Gastrocnemius medialis (tissue), 3 donors: ENCODE results near the gene TESMIN.

GRCh38 chr11:68092489-68093674 lies 28.3 kb downstream of the CHKA start:
- PRO-cap: no peak
- RAMPAGE, long total RNA, 3 experiments: no peak in any of the 3 experiments

- PRO-cap: no peak
- RAMPAGE, long total RNA, 3 experiments: no peak in any of the 3 experiments
Observed at GRCh38 chr11:68115105-68116037, 5.8 kb downstream of the CHKA start.

DNA sequence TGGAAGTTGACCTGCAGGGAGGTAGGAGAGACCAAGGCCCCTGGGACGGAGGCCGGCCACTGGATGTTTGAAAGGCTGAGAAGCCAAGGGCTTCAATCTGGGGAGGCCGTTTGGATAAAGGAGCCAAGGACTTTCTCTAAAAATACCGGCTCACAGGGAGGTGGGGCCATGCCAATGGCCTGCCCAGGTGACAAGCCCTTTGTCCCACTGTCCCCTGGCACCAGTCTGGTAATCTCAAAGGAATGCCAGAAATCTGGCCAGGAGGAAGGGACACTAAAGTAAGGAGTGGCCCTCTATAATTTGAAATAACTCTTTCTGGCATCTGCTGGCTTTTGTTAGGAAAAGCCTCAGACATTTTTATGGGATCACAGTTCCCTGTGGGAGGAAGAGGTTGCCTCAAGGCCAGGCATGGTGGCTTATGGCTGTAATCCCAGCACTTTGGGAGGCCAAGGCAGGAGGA lies 1.8 kb upstream of the CHKA start:
- PRO-cap: no peak
- RAMPAGE, long total RNA, 3 experiments: no peak in any of the 3 experiments

DNA sequence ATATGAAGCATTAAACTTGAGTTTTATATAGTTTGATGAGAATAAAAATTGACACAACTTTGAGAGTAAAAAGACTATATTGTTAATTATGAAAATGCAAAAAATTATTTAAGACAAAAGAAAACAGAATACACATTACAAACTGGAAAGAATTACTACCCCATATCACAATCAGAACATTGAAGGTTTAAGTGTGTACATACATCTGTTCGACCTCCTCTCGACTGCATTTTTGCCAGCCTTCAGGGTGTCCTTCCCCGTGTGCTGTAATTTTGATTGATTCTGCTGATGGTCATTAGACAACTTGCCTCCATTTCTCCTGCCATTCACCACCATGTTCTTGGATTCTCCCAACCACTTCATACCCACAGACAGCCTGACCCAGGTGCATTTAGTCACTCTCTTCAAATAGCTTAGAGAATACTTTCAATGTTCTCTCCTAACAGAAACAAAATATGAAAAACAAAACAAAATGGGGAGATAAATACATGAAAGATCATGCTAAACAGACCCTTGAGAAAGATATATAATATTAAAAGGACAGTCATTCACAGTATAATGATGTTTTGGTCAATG lies 23.3 kb downstream of the KMT5B start:
- PRO-cap: no peak
- RAMPAGE, long total RNA, 3 experiments: no peak in any of the 3 experiments

DNA sequence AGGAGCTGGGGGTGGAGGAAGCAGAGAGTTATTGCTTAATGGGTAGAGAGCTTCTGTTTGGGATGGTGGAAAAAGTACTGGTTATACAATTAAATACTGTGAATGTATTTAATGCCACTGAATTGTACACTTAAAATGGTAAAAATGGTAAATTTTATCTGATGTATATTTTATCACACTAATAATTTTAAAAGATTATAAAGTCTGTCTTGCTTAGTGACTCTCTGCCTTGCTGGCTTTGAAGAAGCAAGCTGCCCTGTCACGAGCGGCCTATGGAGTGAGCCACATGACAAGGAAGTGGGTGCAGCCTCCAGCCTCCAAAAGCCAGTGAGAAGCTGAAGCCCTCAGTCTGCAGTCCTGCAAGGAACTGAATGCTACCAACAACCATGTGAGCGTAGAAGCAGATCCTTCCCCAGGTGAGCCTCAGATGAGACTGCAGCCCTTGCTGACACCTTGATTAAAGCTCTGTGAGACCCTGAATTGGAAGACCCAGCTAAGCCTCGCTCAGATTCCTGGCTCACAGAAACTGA lies 20.0 kb downstream of the C11orf24 start:
- PRO-cap: no peak
- RAMPAGE, long total RNA, 3 experiments: no peak in any of the 3 experiments

DNA sequence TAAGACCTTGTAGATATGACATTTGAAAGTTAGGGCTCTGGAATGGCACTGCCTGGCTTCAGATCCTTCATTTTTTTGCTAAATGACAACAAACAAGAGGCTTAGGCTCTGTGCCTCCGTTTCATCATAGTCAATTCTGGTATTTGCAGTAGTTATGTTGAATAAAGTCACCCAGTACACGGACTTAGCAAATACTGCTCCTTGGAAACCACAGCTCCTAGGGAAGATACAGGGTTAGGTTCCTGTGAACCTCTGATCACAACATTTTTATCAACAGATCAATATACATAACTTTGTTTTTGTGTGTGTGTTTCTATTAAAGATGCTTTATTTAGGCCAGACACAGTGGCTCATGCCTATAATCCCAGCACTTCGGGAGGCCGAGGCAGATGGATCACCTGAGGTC lies 3.0 kb upstream of the C11orf24 start:
- PRO-cap: no peak
- RAMPAGE, long total RNA, 3 experiments: no peak in any of the 3 experiments

DNA sequence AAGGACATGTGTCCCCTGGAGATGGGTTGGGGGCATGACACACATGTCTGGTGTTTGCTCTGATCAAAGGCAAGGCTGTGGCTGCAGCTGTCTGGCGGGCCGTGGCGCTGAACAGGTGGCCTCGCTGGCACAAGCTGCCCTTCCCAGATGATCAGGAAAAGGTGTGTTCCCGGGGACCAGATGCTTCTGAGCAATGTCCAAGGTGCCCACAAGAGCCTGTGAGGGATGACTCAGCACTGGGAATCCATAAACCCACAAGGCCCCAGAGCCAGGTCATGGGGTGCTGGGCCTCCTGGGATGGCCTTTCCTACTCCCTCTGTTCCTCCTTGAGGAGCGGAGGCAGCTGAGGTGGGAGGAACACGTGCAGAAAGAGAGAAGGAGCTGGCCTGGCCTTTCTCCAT lies 9.7 kb upstream of the LRP5 start:
- PRO-cap: no peak
- RAMPAGE, long total RNA, 3 experiments: no peak in any of the 3 experiments

GRCh38 chr11:68335657-68336042 lies 23.3 kb downstream of the LRP5 start:
- PRO-cap: no peak
- RAMPAGE, long total RNA, 3 experiments: no peak in any of the 3 experiments

DNA sequence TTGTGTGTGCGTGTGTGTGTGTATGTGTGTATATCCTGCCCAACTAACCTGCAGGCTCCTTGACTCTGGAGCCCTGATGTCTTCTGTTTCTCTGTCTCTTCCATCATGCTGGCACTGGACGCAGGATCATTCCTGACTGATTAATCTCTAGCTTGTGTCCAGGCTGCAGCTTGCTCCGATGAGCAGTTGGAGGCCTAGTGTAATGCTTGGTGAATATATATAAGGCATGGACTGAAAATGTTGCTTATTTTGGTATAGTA lies 25.6 kb downstream of the LRP5 start:
- PRO-cap: no peak
- RAMPAGE, long total RNA, 3 experiments: no peak in any of the 3 experiments

DNA sequence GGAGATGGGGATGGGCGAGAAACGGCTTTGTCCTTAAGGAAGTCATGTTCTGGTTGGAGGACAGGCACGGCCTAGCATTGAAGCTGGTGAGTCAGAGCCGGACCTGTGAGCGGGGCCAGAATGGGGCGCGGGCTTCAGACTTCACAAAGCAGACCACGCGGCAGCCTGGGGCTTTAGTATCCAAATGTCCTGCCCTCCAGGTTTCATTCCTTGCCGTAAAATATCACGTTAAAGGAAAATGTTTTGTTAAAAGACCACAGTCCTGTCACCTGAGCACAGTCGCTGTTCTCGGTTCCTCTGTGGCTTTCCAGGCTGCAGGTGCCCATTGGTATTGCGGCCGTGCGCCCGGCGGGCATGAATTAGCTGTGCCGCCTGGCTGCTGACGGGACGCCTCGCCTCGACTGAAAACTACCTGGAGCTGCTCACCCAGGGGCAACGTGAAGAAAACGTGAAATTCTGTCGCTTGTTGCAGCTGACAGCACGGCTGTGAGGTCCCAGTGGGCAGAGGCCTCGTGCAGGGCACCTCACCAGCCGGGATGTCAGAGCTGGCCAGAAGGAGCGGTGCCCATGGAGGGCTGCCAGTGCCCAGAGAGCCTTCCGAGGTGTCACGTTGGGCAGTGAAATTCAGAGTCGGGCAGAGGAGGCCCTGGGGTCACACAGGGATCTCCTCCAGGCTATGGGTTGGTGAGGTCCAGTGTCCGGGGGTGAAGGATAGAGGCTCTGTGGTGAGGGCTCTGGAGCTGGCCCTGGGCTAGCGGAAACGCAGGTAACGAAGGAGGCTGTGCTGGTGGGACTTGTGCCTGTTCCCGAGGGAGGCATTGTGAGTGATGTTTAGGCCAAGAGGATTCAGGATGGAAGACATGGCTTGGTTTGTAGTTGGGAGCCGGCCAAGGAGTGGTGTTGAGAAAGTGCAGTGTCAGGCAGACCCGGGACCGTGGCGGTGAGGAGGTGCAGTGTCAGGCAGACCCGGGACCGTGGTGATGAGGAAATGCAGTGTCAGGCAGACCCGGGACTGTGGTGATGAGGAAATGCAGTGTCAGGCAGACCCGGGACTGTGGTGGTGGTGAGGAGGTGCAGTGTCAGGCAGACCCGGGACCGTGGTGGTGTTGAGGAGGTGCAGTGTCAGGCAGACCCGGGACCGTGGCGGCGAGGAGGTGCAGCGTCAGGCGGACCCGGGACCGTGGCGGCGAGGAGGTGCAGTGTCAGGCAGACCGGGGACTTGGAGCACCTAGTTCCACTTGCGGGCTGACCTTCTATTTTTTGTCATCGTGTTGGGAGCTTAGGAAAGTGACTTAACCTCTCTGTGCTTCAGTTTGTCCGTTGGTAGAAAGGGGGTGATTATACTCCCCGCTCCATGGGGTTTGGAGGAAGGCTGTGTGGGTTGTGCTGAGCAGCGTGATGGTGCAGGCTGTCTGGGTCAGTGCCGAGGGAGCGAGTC lies 59.4 kb downstream of the LRP5 start:
- PRO-cap: no peak
- RAMPAGE, long total RNA, 3 experiments: no peak in any of the 3 experiments

DNA sequence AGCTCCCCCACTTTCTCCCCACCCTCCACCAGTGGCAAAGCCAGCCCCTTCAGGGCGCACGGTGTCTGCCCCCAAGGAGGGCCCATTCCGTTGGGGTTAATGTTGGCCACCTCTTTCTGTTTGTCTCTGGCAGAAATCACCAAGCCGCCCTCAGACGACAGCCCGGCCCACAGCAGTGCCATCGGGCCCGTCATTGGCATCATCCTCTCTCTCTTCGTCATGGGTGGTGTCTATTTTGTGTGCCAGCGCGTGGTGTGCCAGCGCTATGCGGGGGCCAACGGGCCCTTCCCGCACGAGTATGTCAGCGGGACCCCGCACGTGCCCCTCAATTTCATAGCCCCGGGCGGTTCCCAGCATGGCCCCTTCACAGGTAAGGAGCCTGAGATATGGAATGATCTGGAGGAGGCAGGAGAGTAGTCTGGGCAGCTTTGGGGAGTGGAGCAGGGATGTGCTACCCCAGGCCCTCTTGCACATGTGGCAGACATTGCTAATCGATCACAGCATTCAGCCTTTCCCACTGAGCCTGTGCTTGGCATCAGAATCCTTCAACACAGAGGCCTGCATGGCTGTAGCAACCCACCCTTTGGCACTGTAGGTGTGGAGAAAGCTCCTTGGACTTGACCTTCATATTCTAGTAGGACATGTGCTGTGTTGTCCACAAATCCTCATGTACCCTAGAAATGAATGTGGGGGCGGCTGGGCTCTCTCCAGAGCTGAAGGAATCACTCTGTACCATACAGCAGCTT lies 22.1 kb upstream of the PPP6R3 start:
- PRO-cap: no peak
- RAMPAGE, long total RNA, 3 experiments: no peak in any of the 3 experiments

- PRO-cap: no peak
- RAMPAGE, long total RNA, 3 experiments: no peak in any of the 3 experiments
Observed at GRCh38 chr11:68445487-68446080, 15.0 kb upstream of the PPP6R3 start.

- PRO-cap: no peak
- RAMPAGE, long total RNA, 3 experiments: no peak in any of the 3 experiments
Observed at GRCh38 chr11:68471410-68472463, 11.2 kb downstream of the PPP6R3 start.

- PRO-cap: no peak
- RAMPAGE, long total RNA, 3 experiments: no peak in any of the 3 experiments
Observed at GRCh38 chr11:68591338-68591777, 93.0 kb upstream of the GAL start.

GRCh38 chr11:68614913-68615372 lies 69.4 kb upstream of the GAL start:
- PRO-cap: no peak
- RAMPAGE, long total RNA, 3 experiments: no peak in any of the 3 experiments

GRCh38 chr11:68750846-68751898 lies at the start of gene TESMIN:
Gene TESMIN, minus strand, starts transcription at chr11:68751520.
- PRO-cap: no peak
- RAMPAGE, long total RNA, 3 experiments: no peak in any of the 3 experiments

DNA sequence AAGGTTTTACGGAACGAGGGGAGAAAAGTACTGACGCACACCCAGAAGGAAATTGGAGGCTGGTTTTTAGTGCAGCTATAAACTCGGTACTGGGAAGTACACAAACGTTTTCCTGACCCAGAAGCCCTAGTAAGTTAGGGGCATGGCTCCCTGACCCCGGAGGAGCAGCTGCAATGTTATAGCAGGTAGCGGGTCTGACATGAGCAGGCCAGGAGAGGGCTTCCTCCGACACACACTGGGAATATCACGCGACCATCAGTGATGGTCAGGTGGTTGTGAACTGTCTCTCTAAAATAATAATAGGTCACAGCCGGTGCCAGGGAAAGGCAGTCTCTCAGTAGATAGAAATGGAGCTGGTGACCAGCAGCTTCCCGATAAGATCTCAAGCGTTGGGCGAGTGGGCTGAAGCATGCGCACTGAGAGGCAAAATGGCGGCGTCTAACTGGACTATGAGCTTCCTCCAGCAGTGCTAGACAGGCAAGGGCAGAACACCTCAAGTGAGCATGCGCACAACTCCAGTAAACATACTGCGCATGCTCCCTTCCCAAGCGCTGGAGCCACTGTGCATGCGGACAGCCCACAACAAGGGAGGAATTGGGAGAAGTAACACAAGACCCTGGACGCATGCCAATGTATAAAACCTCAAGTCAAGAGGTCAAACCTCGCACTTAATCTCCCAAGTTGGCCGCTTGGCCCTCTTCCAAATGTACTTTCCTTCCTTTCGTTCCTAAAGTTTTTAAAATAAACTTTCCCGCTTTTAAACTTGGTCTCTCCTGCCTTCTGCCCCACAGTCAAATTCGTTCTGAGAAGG lies 22.3 kb upstream of the TESMIN start:
- PRO-cap: no peak
- RAMPAGE, long total RNA, 3 experiments: no peak in any of the 3 experiments

GRCh38 chr11:68784631-68785277 lies 33.4 kb upstream of the TESMIN start:
- PRO-cap: no peak
- RAMPAGE, long total RNA, 3 experiments: no peak in any of the 3 experiments

- PRO-cap: no peak
- RAMPAGE, long total RNA, 3 experiments: no peak in any of the 3 experiments
Observed at GRCh38 chr11:68815235-68815565, 26.5 kb downstream of the CPT1A start.

DNA sequence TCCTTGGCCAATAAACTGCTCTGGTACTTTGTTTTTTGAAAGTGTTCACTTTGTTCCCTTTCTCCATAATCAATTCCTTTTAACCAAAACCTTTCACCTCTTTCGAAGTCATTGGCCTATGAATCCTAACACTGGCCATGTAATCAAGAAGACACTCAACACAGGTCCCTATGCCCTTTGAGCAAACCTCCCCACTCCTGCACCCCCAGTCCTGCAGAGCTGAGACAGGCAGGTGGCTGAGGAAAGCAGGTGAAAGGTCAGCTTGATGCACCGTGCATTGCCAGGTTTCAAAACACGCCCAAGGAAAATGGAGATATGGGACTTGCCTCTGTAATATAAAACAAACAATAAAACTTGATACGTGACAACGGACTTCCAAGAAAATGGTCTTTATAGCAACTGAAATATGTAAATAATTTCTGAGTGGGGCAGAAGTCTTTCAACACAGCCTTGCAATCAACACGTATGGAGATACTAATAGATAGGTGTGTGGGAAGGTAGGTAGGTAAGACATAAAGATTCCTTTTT lies 10.6 kb downstream of the CPT1A start:
- PRO-cap: no peak
- RAMPAGE, long total RNA, 3 experiments: no peak in any of the 3 experiments